ENCODE measurements around the genes FSD2 and GOLGA6L4.

- PRO-cap, 2 experiments = no peak in any of the 2 experiments
Measured at GRCh38 chr15:81003946-81004816, 3.5 kb downstream of the TLNRD1 start.

DNA sequence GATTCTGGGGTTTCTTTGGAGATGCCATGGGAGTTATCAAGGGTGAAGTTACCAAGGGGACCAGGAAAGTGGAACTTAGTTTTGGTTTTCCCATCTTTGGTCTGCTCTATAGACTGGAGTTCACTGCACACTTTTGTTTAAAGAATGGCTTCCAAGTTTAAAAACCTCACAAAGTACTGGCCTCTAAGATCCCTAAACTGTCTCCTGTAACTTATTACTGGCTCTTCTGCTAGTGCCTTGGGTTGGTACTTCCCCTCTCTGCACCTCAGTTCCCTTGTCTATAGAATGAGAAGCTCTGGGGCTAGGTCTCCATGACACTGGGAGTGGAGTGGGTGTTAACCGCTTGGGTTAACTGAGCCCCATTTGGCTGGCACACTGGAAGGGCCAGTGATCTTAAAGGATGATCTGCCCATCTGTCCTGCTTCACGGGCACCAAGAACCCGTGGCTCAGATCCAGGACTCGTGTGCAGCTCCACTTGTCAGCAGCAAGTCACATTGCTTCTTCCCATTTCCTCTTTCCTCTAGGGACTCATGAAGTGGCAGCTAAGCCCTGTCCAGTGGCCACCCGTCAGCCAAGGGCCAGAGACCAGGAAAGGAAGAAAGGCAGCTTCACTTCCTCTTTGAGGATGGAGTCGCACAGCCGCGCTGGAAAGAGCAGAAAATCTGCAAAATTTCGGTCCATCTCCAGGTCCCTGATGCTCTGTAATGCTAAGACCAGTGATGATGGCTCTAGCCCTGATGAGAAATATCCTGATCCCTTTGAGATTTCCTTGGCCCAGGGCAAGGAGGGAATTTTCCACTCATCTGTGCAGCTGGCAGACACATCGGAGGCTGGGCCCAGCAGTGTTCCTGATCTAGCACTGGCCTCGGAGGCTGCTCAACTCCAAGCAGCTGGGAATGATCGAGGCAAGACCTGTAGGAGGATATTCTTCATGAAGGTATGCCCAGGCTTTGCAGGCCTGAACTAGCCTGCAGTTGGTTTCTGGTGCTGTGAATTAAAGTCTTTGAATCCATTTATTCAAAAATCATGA lies 28.4 kb downstream of the IL16 start:
- PRO-cap, 2 experiments = no peak in any of the 2 experiments

DNA sequence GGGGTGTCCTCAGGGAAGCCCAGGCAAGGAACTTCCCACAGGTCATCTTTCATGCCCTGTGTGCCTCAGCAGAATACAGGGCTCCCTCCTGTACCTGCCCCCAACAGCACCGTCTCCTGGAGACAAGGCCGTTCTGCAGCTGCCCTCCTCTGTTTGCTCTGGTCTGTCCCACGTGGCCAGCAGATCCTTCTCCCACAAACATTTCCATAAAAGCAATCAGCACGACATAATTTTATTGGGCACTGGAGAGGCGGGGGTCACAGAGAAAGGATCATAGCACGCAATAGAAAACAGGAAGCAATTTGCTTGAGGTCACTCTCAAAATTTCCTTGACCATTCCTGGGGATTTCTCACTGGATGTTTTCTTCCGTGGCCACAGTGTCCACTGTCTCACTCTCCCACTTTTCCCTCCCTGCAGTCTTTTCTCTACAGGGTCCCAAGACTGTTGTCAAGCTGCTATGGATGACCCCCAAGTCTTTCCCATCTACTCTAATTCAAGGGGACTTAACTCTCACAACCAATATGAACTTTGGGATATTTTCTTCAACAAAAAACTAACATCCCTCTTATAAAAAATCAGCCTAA lies 29.3 kb downstream of the STARD5 start:
- PRO-cap, 2 experiments = no peak in any of the 2 experiments

DNA sequence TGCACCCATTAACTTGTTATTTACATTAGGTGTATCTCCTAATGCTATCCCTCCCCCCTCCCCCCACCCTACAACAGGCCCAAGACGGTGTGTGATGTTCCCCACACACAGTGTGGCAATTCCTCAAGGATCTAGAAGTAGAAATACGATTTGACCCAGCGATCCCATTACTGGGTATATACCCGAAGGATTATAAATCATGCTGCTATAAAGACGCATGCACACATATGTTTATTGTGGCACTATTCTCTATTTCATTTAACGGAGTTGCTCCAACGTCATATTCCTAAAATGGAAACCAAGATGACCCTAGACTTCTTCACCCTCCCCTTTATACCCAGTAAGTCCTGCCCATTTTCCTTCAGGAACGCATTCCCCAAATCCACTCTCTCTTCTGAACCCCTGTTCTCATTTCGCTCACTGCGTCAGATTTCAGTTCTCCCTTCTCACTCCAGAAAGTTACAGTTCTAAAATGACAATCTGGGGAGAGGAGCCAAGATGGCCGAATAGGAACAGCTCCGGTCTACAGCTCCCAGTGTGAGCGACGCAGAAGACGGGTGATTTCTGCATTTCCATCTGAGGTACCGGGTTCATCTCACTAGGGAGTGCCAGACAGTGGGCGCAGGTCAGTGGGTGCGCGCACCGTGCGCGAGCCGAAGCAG lies 175.5 kb downstream of the MEX3B start:
- PRO-cap, 2 experiments = no peak in any of the 2 experiments

- PRO-cap, 2 experiments = no peak in any of the 2 experiments
Measured at GRCh38 chr15:81914750-81915614, 130.8 kb downstream of the MEX3B start.

GRCh38 chr15:82151370-82152428 lies 105.9 kb upstream of the MEX3B start:
- PRO-cap, 2 experiments = no peak in any of the 2 experiments

DNA sequence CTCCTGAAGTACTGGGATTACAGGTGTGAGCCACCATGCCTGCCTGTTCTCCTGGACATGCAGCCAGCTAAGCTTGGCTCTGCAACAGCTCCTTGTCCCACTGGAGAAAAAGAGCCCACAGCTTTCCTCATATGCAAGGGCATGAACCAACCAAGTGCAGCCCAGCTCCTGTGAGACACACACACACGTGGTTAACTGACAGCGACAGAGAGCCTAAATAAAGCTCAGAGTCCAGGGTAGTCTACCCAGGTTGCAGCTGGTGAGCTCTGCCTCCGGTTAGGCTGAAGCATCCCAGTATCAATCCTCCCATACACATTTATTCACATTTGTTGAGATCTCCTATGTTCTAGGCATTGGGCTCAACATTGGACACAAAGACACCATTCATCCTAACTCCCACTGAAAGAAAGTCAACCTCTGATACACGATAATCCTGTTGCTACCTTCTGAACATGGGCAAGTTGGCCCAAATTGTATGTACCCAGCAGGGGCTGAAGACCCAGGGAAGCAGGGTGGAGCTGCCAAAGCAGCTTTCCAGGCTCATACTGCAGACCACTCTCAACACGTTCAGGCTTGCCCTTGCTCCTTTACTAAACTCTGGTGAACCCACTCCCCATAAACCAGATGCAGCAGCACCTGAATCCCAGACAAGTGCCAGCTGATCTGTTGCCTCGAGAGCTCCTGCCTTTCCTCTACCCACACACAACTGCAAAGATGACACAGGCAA lies 4.1 kb downstream of the RPS17 start:
- PRO-cap, 2 experiments = peak in 1 of 2 experiments; most common minus-strand start position 594 of the sequence (in 1)

- PRO-cap, 2 experiments = no peak in any of the 2 experiments
Measured at GRCh38 chr15:82539485-82539729, 850 bp downstream of the RPS17 start.

DNA sequence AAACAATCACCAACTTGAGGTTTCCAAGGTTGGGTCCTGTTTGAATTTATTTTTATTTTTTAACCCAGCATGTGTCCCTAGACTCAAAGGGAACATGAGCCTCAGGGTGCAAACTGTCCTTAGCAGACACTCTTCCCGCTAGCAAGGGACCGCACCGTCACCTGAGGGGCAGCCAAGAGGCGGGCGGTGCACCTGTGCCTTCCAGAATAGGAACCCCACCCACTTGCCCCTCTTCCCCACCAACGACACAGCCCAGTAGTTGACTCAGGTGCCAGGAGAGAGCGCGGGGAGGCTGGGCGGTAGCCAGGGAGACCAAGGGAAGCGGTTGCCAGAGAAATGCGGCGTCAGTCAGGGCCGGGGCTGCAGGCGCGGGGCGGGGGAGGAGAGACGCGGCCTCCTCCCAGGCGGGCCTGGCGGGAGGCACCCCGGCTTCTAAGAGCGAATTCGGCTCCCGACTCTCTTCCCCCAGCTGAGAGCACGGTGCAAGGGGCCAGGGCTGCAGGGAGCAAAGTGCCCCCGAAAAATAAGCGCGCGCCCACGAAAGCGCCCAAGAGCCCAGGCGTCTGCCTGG lies 994 bp downstream of the CPEB1 start:
- PRO-cap, 2 experiments = no peak in any of the 2 experiments

GRCh38 chr15:82805755-82806617 lies at the start of gene FSD2:
FSD2 (minus strand) TSS chr15:82806069.
- PRO-cap, 2 experiments = no peak in any of the 2 experiments

- PRO-cap, 2 experiments = no peak in any of the 2 experiments
Measured at GRCh38 chr15:82819776-82820122, 10.3 kb downstream of the WHAMM start.

DNA sequence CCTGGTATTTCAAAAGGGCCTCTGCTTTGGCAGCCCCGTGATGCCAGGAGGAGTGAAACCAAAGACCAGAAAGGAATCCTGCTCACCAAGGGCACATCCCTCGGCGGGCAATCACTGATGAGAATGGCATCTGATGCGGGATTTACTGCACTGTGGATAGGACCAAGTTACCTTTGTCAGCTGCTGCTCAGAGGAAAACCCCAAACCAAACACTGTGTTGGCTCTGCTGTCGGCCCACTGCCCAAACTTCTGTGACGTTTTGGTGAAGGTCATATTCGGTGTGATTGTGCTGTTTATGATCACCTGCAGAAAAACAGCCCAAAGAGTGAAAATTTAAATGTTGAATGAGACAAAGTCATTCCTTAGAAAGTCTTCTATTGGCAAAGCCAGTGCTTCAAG lies 65.7 kb downstream of the WHAMM start:
- PRO-cap, 2 experiments = no peak in any of the 2 experiments

- PRO-cap, 2 experiments = no peak in any of the 2 experiments
Measured at GRCh38 chr15:82942357-82943110, 10.0 kb downstream of the HOMER2 start.

DNA sequence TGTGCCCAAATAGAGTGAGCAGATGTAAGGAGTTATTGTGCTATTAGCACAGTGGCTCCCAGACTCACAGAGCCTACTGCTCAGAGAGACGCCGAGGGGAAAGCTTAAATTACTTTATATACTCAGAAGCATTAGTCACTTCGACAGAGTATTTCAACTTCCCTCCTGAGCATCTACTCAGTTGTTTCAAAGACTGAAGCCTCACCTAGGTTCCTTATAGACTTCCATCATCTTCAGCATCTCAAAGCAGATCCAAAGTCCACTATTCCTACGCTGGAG lies 776 bp downstream of the HOMER2 start:
- PRO-cap, 2 experiments = no peak in any of the 2 experiments

- PRO-cap, 2 experiments = no peak in any of the 2 experiments
Measured at GRCh38 chr15:82962514-82962872, 10.0 kb upstream of the HOMER2 start.

DNA sequence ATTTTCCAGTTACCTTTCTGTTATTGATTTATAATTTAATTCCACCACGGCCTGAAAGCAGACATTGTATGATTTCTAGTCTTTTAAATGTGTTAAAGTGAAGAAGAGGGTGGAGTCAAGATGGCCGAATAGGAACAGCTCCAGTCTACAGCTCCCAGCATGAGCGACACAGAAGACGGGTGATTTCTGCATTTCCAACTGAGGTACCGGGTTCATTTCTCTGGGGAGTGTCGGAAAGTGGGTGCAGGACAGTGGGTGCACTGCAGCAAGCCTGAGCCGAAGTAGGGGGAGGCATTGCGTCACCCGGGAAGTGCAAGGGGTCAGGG lies 193.3 kb upstream of the GOLGA6L4 start:
- PRO-cap, 2 experiments = no peak in any of the 2 experiments

GRCh38 chr15:84235495-84235836 lies at the start of gene GOLGA6L4:
GOLGA6L4 (plus strand) TSS chr15:84235773.
- PRO-cap, 2 experiments = no peak in any of the 2 experiments

- PRO-cap, 2 experiments = no peak in any of the 2 experiments
Measured at GRCh38 chr15:84554870-84555107, 46.0 kb upstream of the ZSCAN2 start.

DNA sequence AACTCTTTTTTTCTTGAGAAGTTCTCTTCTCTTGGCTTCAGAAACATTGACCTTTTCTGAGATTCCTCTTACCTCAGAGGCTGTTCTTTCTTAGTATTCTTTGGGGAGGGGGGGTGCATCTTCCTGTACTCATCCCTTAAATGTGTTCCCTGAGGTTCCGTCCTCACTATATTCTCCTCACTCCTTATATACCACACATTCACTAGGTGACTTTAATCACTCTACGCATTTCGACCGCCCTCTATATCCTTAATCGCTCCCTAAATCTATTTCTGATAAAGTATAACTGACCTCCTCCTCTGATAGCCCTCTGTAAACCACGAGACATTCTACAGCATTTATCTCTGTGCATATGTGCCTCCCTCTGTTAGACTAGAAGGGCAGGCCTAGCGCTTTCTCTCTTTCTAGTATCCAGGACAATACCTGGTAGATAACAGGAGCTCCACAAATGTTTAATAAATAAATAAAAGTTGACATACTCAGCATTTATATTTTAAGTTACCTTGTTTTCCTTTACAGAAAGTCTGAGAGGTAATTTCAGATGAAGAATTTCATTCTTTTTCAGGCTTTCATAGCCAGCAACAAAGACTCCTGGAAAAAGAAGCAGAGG lies 1.8 kb downstream of the WDR73 start:
- PRO-cap, 2 experiments = peak in 1 of 2 experiments; most common minus-strand start position 241 of the sequence (in 1)

- PRO-cap, 2 experiments = no peak in any of the 2 experiments
Measured at GRCh38 chr15:84660166-84660718, 2.2 kb upstream of the NMB start.

Measured in helper T cell (primary cell).